Smooth muscle cell (in vitro differentiated cells): ENCODE measurements around a stretch of chr13.

DNA sequence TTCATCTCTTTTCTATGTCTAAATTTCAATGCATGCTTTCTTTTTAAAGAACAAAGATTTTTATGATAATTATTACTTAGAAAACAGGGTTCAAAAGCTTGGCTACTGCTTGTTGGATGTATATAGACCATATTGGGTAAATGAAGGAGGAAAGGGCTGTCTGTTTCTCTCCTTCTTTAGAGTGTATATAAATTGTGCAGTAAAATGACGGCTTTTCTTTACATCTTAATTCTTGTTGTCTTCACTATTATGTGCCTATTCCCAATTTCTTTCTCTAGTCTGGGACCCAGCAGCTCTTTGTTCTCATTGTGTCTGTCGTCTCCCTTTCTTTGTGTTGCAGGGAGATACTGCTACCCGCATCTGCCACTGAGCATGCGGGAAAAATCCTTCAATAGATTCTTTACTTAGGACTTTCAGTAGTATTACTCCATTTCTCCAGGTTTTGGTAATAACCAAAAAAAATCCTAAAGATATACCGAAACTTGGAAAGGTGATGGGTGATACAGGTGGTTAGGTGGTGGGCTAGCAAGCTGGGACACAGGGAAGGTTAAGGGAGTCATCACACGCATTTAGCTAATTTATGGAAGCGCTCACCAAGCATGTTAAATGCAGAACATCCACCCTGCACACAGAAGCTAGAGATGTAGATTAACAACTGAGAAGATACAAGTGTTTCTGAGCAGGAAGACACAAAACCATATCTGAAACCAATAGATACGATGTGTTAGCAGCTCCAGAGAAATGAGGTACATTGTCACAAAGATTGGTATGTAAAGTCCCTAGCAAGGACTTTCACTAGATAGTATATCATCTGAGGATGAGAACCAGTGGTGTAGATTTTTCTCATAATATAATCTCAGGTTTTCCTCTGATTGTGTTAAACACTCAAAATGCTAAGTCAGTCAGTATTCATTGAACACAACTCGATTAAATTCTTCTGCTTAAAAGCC is 1.5 kb upstream of the SLAIN1 start:
- RAMPAGE, long total RNA, result no peak

DNA sequence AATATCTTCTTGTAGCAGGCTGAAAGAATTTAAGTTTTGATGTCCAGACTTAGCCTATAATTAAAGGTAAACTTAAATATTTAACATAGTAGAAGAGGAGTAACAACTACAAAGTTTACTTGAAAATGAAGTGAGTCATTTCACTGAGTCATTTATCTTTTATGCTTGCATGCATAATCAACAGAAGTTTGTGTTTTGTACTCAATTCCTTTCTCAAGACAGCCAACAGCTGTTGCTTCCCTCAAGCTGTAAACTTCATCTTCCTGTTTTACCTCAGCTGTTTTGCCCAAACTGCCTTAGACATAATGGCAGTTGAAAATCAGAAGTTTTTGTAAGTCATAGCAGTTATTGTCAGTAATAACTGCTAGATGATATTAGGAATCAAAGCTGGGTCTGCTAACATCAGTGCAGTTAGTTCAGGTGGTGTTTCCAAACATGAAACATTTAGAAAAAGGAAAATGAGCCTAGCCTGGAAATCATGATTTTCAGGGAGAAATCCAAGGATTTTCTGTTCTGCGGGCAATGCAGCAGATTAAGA is 57.9 kb downstream of the EDNRB start:
- RAMPAGE, long total RNA, result no peak

- RAMPAGE, long total RNA, result no peak
Measured at GRCh38 chr13:77917371-77918020, 1.1 kb downstream of the EDNRB start.

DNA sequence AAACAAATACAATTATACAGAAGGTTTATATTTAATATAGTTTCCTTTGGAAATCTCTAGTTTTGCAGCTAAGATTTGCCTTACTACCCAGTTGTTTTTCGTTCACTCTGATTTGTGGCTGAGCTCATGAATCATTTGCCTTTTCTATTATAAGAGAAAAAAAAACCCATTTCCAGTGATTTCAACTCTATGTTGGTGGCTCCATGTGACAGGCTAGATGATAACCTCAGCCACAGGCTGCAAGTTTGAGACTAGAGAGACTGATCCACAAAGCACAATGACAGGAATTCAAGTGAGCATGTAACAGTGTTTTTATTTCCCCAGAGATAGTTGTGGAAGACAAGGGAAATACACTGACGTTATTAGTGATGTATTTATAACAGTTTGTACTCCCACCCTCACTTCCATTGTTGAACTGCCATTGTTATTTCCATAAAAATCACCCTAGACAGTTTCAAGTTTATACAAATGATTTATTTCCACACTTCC is 27.8 kb upstream of the EDNRB start:
- RAMPAGE, long total RNA, result no peak

- RAMPAGE, long total RNA, result no peak
Measured at GRCh38 chr13:78655637-78656236, 3.2 kb downstream of the OBI1 start.

GRCh38 chr13:79402006-79402399 is 4.1 kb downstream of the RBM26 start:
- RAMPAGE, long total RNA, result no peak

DNA sequence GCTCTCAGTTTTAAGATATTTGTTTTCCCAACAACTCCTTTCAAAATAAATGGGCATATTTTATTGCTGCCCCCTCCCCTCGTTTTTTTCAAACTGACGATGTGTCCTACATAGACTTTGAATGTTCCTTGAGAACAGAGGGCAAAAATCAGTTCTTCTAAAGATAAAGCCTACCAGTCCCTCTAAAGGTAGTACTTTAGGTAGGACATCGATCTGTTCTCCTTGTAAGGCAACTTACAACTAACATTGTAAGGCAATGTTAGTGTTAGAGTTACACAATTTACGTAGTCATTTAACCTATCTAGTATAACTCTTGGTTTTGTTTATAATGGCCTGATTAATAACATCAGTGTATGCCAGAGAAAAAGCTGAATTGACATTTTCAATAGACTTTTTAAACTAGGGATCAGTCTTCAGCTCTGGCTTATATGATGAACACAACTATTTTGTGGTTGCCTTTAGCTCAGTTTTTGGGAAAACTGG is 2.1 kb downstream of the NDFIP2 start:
- RAMPAGE, long total RNA, result no peak

DNA sequence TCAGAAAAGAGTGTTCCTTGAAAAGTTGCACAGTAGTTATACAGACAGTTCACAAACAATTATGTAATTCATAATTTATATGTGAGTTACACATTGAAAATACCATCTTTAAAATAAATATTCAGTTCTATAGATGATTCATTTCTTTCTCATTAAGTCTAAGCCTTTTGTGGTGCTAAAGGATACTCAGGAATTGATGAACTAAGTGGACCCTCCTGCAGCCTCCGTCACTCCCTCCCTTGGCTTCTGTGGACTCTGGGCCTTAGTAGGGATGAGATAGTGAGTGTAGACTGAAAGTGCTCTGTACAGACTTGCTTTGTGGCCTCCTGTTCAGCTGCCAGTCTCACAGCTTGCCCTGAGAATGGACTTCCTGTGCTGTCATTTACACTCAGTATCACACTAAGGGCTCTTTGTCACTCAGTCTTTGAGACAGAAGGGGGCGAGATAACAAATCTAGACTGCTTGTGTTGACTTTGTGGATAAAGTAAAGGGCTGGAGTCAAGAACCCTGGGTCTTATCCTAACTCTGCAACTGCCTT is 20.8 kb upstream of the SPRY2 start:
- RAMPAGE, long total RNA, result no peak

DNA sequence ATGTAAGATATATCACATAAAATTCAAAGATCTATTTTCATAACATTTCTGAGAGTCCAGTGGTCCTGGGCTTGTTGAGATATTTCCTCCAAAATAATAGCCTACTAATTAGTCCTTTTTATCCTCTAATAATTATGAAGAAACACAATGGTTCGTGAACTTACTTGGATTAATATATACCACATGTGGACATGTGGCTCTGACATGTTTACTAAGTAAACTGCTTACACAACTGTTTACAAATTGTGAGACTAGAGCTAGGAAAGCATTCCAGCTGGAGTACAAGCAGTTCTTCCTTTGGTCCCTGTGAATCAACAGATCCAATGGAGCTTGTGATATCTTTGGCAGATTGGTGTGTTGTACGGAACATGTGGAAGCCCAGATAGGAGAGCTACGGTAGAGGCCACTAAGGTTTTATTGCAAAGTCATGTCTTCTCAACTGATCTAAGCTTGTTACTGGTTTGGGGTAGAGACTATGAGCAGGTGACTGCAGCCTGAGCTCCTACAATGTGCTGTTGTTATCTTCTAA is 145.5 kb upstream of the SPRY2 start:
- RAMPAGE, long total RNA, result no peak

DNA sequence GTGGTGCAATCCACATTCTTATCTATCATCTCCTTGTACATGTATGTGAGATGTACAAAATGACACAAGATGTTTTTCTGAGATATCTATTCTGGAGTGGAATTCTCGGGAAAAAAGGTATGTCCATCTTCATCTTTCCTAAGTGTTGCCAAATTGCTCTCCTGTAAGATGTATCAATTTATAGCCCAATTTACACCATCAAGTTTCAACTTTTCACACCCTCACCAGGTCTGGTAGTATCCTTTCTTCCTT is 1547.4 kb downstream of the SLITRK1 start:
- RAMPAGE, long total RNA, result no peak

- RAMPAGE, long total RNA, result no peak
Measured at GRCh38 chr13:90032051-90032466, 1366.4 kb upstream of the GPC5 start.

- RAMPAGE, long total RNA, result no peak
Measured at GRCh38 chr13:91350015-91351239, 48.0 kb upstream of the GPC5 start.

- RAMPAGE, long total RNA, result no peak
Measured at GRCh38 chr13:94323760-94324114, 155.7 kb downstream of the DCT start.

- RAMPAGE, long total RNA, result no peak
Measured at GRCh38 chr13:94597355-94597689, 1.4 kb upstream of the TGDS start.

- RAMPAGE, long total RNA, result no peak
Measured at GRCh38 chr13:94683542-94683813, 28.9 kb downstream of the SOX21 start.

GRCh38 chr13:95115417-95116212 is 185.6 kb downstream of the ABCC4 start:
- RAMPAGE, long total RNA, result no peak

DNA sequence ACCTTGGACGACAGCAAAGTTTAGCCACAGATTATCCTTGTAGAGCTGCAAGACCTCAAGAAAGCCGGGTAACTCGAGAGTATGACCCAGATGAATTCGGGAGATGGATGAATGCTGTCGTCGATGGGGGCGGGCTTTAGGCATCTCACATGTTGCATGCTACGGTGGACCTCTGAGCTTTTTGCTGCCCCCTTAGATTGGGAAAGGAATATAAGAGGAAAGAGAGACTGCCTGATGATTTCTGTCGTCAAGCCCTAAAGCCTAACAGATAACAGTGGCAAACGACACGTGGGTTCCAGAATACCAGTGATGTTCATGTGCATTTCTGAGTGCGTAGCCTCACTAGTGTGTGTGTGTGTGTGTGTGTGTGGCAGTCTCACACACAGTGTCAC is 743 bp upstream of the ABCC4 start:
- RAMPAGE, long total RNA, result no peak

DNA sequence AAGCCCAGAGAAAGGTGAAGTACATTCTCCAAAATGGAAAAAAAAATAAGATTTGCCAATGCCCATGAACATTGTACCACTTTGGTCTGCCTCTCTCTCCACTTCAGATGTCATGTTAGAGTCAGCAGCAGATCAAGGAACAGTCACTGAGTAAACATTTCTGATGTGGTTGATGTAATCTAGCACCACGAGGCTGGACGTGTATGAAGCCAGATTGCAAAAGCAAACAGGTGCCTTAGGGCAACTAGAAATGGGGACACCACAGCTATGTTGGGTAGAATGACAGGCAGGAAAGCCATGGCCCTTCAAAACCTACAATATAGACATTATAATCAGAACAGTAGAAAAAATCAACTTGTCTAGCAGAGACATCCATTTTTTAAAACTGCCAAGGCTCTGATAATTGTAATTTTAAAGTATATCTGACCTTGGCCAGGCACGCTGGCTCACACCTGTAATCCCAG is 13.2 kb upstream of the ABCC4 start:
- RAMPAGE, long total RNA, result no peak

DNA sequence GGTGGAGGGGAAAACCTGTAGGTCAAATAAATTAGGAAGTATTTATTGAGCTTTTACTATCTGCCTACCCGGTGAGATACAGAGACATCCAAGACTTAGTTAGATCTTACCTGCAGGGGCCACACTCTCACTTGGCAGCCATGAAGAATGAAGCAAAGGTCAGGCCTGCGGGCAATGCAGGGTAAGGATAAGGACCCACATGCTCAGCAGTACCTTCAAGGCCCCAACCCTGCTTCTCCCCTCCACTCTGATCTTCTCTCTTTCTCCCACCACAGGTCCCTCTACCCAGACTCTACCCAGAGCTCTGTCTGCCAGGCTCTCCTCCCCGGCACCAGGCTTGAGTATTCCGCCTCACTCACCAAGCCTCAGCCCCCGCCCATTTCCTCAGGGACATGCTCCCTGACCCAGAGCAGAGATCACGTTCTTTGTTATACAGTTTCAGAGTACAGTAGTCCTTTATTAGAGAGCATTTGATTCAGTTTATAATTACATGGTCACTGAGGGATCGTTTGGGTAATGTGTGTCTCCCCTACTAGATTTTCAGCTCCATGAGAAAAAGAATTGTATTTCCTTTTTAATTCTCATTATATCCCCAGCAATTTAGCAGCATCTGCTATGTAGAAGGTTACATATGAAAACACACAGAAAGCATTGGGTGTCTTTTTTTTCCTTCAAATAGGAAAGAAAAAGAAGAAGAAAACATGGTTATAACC is 18.8 kb upstream of the CLDN10 start:
- RAMPAGE, long total RNA, result no peak

- RAMPAGE, long total RNA, result no peak
Measured at GRCh38 chr13:96983922-96984297, 10.4 kb downstream of the OXGR1 start.